AG08470 (cell line): ENCODE data around the genes KRT7, KRT6B and KRT76.

GRCh38 chr12:52011149-52012000, 4.6 kb downstream of the TAMALIN start:
- RRBS: no CpG with 5 or more reads among the region's 5 CpGs

GRCh38 chr12:52022706-52022997, 15.9 kb downstream of the TAMALIN start:
- RRBS: no CpG with 5 or more reads among the region's 7 CpGs

GRCh38 chr12:52042581-52043055, 8.6 kb upstream of the NR4A1 start:
- RRBS: no CpG with 5 or more reads among the region's 5 CpGs

DNA sequence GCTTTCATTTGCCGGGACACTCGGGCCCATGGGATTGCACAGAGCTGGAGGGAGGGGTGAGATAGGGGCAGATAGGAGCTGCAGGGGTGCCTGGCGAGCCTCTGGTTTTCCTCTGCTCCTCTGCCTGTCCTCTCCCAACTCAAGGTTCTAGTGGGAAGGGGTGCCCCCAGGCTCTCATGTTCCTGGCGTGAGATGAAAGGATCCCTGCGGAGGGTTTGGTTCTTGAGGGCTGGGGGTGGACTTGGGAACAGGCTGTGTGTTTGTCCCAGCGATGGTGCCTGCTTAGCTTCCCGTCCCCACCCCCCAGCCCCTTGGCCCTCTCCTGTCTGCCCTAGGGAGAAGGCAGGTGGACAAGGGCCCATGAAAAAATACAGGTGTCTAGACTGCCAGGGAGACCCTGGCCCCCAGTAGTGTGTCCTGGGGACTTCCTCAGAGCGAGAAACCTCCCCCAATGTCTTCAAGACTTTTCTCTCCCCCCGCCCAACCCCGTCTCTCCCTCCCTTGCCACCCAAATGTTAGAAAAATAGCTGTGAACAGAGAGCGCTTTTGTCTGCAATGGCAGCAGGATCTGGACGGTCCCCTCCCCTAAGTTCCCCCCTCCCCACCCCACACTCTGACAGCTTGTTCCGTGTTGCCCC, 4.3 kb downstream of the NR4A1 start:
- RRBS: no CpG with 5 or more reads among the region's 13 CpGs

GRCh38 chr12:52059587-52060536, 8.6 kb downstream of the NR4A1 start:
- RRBS: no CpG with 5 or more reads among the region's 12 CpGs

GRCh38 chr12:52066280-52066767, 3.5 kb upstream of the ATG101 start:
- RRBS: no CpG with 5 or more reads among the region's 4 CpGs

DNA sequence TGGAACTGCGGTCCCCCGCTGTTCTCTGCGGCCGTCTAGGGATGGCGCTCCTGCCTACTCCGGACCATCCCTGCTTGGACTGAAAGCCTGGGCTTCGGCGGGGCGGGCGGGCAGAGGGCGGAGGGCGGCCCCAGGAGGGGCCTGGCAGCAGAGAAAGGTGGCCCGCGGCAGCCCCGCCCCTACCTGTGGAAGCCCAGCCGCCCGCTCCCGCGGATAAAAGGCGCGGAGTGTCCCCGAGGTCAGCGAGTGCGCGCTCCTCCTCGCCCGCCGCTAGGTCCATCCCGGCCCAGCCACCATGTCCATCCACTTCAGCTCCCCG, at the start of gene KRT7:
Gene KRT7 (plus strand): TSS at position 242 of the 319 bp plus-strand sequence.
- RRBS: 16% methylated on average over 5 of the region's 30 CpGs

- RRBS: no CpG with 5 or more reads among the region's 7 CpGs
Measured at GRCh38 chr12:52235416-52236601, 2.8 kb downstream of the KRT7 start.

GRCh38 chr12:52371177-52371589, 3.9 kb upstream of the KRT85 start:
- RRBS: no CpG with 5 or more reads among the region's 11 CpGs

GRCh38 chr12:52452029-52452682, at the start of gene KRT6B:
KRT6B (minus strand) TSS chr12:52452146.
- RRBS: no CpG with 5 or more reads among the region's 8 CpGs

- RRBS: no CpG with 5 or more reads among the region's 9 CpGs
Measured at GRCh38 chr12:52488207-52488774, 4.8 kb downstream of the KRT6A start.

DNA sequence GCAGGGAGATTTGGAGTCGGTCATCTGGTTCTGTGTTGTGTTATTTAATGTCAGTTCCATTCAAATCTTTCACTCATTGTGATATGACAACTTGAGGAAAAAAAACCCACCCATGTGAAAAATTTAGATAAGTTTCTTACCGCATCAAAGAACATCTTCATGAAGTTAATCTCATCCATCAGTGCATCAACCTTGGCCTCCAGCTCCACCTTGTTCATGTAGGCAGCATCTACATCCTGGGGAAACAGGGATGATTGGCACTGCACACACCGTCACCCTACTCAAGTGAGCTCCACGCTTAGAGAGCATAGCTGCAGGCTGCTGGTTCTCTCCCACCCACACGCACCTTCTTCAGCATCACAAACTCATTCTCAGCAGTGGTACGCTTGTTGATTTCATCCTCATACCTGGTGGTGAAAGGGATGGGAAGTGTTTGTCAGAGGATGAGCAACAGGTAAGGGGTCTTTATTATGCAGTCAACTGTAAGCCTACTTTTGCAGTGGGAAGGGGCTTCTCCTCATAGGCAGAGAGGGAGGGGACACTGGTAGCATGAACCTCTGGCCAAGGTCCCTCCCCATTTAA, 2.3 kb downstream of the KRT5 start:
- RRBS: no CpG with 5 or more reads among the region's 6 CpGs

DNA sequence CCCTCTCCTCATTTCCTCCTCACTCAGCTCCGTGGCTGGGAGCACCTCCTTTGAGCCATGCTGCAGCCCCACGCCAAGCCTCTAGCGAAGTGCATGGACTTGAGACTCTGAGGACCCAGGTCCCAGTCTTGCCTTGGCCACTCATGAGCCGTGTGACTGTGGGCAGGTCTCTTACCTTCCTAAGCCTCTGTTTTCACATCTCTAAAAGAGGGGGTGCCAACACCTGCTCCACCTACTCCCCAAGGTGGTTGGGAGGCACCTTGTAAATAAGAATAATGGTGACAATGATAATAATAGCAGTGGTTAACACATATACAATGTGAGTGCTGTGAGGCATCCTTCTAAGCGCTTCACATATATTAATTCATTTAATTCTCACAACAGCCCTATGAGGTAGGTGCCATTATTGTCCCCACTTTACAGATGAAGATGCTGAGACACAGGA, 6.3 kb upstream of the KRT71 start:
- RRBS: no CpG with 5 or more reads among the region's 5 CpGs

DNA sequence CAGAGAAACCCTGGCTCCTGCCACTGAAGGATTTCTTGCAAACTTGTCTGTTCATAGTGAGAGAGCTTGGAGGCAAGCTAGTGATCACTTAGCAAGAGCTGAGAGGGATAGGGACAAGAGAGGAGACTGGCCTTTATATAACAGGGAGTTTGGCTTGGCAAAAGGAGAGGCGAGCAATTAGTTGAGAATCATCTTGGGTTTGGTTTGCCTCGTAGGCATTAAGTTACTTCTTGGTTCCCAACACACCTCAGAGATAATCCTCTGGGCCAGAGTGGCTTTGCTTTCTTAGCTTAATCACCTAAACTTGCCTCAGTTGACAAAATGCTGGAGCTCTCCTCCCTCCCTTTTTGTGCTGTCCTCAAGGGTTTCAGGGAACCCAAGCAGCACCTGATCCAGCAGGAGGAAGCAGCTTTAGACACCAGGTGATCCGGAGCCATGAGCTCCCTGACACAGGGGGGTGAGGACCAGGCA, at the start of gene KRT76:
Gene KRT76 (minus strand): TSS at position 109 of the 471 bp plus-strand sequence.
- RRBS: no CpG with 5 or more reads among the region's 3 CpGs

GRCh38 chr12:52897107-52897954, 7.5 kb downstream of the KRT8 start:
- RRBS: no CpG with 5 or more reads among the region's 13 CpGs

DNA sequence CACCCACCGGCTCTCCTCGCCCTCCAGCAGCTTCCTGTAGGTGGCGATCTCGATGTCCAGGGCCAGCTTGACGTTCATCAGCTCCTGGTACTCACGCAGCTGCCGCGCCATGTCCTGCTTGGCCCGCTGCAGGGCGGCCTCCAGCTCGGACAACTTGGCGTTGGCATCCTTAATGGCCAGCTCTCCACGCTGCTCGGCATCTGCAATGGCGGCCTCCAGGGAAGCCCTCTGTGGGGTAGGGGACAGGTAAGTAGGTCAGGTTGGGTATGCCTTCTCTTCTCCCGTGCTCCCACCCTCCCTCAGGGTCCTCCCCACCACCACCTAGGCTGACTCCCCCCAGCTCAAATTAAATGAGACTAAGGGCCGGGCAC, 6.2 kb downstream of the KRT8 start:
- RRBS: no CpG with 5 or more reads among the region's 17 CpGs

GRCh38 chr12:52900911-52901347, 3.9 kb downstream of the KRT8 start:
- RRBS: no CpG with 5 or more reads among the region's 4 CpGs

GRCh38 chr12:52970115-52970702, 21.3 kb downstream of the KRT18 start:
- RRBS: no CpG with 5 or more reads among the region's 6 CpGs

DNA sequence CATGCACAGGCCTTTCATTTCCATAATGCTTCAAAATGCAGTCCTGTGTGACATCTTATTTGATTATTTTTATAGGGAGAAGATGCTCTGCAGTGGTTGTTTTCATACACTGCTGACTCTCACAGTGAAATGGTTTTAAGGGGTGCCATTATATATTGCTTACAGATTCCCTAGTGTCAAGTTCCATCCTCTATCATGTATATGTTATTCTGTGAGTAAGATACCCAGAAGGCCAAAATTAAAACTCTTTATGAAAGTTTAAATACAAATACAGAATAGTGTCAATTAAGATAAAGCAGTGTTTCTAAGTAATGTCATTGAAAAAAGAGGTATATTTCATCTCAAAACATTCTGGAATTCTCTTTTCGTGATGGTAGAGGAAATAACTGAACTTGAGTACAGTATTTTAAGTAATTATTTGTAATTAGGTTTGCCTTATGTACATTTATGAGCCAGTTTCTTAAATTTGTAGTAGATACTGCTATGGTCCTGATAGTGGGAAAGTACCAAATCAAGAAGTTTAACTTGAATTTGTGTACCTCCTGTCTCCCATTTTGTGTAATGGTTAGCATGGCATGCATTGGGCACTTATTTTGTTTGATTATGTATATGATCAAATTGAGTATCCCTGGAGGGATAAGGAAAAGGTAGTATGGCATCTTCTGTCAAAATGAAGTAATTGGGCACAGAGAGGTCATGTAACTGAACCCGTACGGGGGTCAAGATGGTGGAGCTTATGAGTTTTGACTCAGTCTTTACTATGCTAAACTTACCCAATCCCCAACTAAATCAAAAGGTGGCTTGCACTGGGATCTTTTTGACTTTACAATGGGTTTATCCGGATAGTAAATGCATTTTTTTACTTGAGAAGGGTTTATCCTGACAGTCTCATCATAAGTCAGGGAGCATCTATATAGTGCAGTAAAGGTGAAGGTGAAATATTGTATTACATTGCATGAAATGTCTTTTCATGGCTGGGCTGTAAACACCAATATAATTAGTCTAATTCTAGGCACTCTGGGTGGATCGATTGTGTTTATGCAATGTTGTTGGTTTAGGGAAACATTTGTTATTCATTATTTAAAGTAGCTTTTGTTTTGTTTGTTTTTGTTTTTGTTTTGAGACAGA, 3.7 kb downstream of the EIF4B start:
- RRBS: no CpG with 5 or more reads among the region's 5 CpGs

DNA sequence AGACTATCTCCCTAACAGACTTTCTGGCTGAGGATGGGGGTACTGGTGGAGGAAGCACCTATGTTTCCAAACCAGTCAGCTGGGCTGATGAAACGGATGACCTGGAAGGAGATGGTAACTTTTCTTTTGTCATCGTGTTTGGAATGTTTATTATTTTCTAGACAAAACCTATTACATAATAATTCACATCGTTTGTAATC, 10.1 kb downstream of the EIF4B start:
- RRBS: no CpG with 5 or more reads among the region's 3 CpGs